ENCODE measurements around a stretch of chr9.

GRCh38 chr9:37984844-37985553 lies 81.1 kb upstream of the SLC25A51 start:
- PRO-cap, result no peak

DNA sequence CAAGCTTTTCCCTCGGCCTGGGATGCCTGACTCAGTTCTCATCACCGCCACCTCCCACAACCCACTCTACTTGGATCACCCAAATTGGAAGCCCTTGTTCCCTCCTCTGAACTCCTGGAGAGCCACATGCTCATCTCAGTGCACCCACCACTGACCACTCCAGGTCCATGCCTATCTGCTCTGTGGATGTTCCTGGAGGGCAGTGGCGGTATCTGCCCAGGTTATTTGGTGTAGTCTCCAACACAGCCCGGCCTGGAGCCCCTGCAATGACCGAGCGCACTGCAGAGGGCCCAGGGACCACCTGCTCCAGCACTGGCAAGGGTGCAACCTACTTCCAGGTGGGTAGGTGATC lies 58.5 kb downstream of the SHB start:
- PRO-cap, result no peak

- PRO-cap, result no peak
Measured at GRCh38 chr9:38065639-38066689, 3.1 kb downstream of the SHB start.

- PRO-cap, result no peak
Measured at GRCh38 chr9:38568001-38568485, 52.4 kb downstream of the ANKRD18A start.

GRCh38 chr9:38595755-38596510 lies 24.5 kb downstream of the ANKRD18A start:
- PRO-cap, result no peak

DNA sequence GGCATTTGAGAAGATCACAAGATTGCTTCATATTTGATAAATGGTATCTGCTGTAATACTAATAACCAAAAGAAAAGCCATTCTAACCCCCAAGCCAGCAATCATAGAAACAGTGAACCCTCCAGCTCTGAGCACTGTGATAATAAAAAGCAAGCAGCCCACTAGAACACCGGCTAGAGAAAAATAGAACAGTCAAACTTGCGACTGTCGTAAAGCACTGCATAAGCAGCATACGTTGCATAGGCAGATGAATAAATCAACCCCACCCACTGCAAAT lies 31.9 kb upstream of the ANKRD18A start:
- PRO-cap, result no peak

DNA sequence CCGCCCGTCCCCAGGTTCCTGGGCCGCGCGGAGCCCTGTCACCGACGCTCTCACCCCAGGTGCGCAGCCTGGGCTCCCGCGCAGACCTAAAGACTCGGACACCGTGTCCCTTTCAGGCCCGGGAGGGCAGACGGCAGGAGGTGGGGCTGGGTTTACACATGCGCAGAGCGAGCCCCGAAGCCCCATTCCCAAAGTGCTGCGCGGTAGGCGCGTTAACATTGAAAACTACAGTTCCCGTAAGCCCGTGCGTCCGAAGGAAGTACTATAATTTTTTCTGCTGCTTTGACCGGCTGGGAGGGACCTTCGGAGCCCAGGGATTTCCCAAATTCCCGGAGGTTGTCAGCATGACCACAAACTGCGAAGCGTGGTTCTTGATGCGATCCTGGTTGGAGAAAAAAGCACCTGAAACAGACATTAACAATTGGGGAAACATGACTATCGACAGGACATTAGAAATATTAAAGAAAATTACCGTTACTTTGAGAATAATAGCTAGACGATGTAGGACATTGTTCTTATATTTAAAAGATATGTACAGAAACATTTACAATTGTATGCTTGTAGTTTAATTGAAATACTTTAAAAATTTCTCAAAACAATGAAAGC lies 109.0 kb downstream of the SPATA31A1 start:
- PRO-cap, result bidirectional peak, plus-strand start at position 353 of the sequence, minus-strand start at position 88 of the sequence

GRCh38 chr9:40596013-40596441 lies 532.5 kb downstream of the FOXD4L6 start:
- PRO-cap, result no peak

GRCh38 chr9:41273724-41274443 lies 84.8 kb upstream of the ZNG1F start:
- PRO-cap, result no peak

- PRO-cap, result no peak
Measured at GRCh38 chr9:41358192-41358618, 169.1 kb upstream of the ZNG1F start.

GRCh38 chr9:41741245-41741546 lies 388.0 kb downstream of the CNTNAP3B start:
- PRO-cap, result no peak

GRCh38 chr9:42792062-42792498 lies 608.6 kb downstream of the SPATA31A6 start:
- PRO-cap, result unidirectional peak, minus-strand start at chr9:42792203

- PRO-cap, result no peak
Measured at GRCh38 chr9:43117467-43117871, 934.0 kb downstream of the SPATA31A6 start.

DNA sequence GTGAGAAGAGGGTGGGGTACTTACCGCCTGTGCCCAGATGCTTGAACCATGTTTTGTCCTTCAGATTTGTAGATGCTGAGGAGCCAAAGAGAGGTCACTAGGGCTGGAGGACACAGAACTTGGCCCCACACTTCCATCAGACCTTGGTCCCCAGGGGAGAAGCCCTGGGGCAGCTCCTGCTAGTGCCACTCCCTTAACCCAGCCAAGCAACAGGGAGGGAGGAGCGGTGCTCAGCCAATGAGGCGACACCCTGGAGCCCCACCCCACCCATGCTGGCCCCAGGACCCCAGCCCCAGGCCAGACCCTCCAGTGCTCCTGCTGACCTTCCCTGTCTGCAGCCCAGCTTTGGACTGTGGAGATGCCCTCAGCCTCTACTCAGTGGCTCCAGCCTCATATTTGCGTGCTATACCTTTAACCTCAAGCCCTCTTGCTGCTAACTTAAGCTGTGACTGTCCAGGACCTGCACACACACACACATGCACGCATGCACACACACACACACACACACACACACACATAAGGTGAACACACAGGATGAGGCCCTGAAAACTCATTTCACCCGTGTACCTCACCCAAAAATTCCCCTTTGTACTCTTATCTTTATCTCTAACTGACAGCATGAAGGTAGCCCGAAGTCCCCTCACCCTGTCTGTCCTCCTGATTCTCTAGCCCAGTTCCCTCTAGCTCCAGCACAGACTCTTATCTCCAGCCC lies 942.6 kb downstream of the SPATA31A6 start:
- PRO-cap, result no peak

DNA sequence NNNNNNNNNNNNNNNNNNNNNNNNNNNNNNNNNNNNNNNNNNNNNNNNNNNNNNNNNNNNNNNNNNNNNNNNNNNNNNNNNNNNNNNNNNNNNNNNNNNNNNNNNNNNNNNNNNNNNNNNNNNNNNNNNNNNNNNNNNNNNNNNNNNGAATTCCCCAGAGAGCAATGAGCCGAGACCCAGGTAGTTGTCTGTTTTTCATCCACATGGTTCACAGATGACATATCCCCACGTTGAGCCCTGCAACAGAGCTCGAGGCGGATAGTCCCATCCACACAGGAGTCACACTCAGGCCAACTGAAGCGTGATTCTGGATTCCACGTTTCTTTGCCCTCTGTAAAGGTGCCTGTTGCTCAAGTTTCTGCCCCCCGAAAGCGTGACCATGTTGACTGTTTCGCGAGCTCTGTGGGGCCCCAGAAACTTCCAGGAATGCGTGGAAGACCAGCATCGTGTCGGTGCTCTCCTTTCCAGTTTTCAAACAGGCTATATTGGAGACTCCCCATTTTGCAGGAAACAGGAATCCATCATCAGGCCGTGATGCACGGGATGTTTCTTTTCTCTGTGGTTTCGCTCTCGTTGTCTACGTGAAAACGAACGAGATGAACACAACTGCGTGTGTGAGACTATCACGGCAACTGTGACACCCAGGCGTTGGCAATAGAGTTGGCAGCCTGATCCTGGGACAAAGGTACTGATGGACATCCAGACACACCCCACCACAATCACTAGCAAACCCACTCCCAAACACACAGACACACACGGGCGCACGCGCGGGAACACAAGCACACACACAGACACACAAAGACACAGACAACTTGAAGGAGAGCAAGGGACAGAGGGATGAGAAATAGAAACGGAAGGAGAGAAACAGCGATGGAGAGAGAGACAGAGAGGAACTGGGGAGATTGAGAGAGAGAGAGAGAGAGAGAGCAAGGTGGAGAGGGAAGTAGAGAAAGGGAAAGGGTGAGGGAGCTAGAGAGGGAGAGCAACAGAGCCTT lies 1609.1 kb downstream of the SPATA31A7 start:
- PRO-cap, result no peak

GRCh38 chr9:62800958-62801607 lies 1611.2 kb downstream of the SPATA31A7 start:
- PRO-cap, result no peak

DNA sequence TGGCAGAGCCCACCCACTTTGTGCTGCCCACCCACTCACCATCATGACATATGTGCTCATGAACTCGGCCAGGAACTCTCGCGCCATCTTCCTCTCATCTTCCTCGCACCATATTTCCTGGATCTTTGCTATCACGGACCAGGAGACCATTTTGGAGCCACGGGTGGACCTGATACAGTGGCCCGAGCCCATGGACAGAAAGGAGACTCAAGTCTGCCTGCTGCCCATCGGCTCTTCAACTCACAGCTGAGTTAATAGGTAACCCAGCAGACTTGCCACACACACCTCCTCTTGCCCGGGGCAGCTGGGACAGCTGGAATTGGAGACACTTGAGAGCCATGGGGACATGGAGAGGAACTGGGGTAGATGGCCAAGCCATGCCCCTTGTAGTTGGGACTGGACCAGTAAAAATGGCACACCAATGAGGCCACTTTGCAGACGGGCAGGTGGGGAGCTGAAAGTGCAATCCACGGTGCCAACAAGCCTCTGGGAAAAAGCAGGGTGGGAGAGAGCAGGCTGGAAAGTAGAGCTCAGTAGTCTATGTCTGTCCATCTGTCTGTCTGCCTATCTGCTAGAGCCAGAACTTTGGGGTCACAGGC lies 1958.2 kb downstream of the FOXD4L5 start:
- PRO-cap, result no peak

DNA sequence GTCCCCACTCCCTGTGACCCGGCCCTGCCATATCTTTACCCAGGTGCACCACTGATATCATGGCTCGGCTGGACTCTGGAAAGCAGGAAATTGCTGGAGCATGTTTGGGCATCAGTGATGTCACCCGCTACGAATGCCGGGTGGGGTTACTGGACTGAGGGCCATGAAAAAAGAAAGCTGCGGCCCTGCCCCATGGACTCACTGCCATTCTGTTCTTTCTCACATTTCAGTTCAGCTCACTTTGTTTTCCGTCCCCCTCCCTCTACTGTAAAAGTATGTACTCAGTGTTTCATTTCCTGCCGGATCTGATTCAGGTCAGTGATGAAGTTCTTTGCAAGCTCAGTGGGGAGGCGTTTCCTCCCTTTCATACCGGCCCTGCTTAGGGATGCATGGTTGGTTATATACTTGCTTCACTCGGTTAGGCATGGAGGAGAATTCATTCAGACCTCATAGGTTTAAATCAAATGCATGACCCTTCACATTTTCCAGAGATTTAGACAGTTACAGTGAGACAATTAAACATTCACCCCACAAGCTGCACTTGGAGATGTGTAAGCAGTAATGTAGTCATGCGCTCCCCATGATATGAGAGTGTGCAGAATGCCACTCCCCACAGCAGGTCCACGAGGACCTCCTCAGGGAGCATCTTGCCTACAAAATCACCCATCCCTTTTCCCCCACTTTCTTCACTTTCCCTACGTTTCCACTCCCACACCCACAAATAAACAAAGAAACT lies 1938.5 kb downstream of the FOXD4L5 start:
- PRO-cap, result no peak

GRCh38 chr9:64870136-64870291 lies 415.0 kb downstream of the FOXD4L5 start:
- PRO-cap, result no peak

- PRO-cap, result no peak
Measured at GRCh38 chr9:65714613-65715184, 22.2 kb upstream of the FOXD4L4 start.